Frontal cortex (tissue), 2 donors: Measurements from ENCODE around the genes FCRL2, CD5L and OR10R2.

GRCh38 chr1:157198408-157199036 is 60.3 kb upstream of the ETV3 start:
- RAMPAGE, long total RNA, result no peak

GRCh38 chr1:157240587-157240815 is 102.3 kb upstream of the ETV3 start:
- RAMPAGE, long total RNA, result no peak

GRCh38 chr1:157776650-157777457 is at the start of gene FCRL2:
FCRL2 (minus strand) TSS chr1:157777132.
- RAMPAGE, long total RNA, result no peak

DNA sequence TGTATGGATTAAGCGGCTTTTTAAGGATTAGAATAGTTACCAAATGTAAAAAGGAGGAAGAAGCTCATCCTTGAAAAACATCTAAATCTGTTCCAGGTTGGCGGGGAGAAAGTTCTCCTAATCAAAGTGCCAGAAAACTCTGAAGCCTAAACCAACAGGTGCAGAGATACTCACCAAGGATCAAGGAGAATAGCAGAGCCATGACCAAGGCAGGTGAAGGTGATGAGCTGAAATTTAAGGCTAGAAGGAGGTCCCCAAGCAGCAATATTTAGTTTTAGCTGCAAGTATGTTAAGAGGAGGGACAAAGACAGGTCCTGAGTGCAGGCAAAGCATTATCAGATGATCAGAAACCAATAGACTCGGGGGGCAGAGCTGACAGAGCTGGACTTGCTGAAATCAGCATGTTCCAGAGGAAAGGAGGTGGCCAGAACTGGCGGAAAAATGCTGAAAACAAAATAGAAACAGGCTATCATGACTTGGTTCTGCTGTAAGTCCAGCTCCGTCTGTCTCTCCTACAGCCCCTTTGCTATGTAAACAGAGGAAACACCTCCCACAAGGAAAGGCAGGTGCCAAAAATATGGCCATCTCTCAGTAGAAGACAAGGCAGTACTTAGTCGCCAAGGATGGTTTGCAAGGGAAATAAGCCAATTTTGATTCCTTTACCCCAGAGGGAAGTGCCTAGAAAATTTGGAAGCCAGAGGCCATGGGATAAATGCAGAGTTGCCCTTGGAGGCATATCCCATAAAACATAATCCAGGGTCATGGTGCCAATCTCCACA is at the start of gene CD5L:
TSS of gene CD5L (minus strand) at position 309 of the 779 bp plus-strand sequence.
- RAMPAGE, long total RNA, result no peak

GRCh38 chr1:157968312-157968887 is 25.0 kb upstream of the KIRREL1 start:
- RAMPAGE, long total RNA, result no peak

- RAMPAGE, long total RNA, result no peak
Measured at GRCh38 chr1:158203799-158204176, 23.1 kb downstream of the CD1D start.

DNA sequence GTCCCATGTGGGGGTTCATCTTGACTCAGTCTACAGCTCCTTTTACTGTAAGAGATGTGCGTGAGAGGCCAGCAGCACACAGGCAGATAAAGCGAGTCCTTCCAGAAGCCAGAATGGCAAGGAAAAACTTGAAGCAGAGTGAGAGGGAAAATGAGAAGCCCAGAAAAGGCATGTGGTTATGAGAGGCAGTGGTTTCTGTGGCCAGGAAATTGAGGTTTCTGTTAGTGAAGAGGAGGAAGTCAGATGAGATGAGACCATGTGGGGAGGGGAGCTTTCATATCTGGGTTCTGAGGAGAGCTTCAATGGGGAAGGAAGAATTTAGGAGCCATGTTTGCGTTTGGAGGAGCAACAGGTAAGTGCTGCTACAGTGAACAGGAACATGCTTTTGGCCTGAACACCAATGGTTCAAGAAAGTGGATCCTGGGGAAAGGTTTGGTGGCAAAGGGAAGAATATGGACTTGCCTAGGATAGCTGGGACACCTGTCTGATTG is 6.1 kb upstream of the CD1A start:
- RAMPAGE, long total RNA, result no peak

GRCh38 chr1:158472041-158472433 is at the start of gene OR10R2:
OR10R2 (plus strand) TSS chr1:158472220.
- RAMPAGE, long total RNA, result no peak

- RAMPAGE, long total RNA, result no peak
Measured at GRCh38 chr1:158998915-158999328, 3.6 kb downstream of the PYDC5 start.

DNA sequence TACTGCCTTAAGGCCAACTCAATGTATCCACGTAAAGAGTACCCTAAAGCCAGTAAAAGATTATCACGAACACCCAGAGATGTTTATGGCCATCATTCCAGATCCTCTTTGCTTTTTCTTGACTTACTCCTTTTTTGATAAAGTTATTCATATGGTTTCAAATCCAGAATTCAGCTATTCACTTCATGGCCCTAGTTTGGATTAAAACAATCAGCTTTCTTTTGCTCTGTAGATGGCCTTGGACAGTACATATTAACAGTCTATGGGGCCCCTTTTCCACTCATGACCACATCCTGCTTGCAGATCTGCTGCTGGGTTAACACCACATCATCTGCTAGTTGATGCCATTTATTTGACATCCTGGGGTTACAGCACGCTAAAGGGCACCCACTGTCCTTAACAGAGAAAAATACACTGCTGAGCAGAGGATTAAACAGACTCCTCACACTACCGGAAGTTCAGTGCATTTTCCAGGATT is 1.0 kb upstream of the IFI16 start:
- RAMPAGE, long total RNA, result no peak

DNA sequence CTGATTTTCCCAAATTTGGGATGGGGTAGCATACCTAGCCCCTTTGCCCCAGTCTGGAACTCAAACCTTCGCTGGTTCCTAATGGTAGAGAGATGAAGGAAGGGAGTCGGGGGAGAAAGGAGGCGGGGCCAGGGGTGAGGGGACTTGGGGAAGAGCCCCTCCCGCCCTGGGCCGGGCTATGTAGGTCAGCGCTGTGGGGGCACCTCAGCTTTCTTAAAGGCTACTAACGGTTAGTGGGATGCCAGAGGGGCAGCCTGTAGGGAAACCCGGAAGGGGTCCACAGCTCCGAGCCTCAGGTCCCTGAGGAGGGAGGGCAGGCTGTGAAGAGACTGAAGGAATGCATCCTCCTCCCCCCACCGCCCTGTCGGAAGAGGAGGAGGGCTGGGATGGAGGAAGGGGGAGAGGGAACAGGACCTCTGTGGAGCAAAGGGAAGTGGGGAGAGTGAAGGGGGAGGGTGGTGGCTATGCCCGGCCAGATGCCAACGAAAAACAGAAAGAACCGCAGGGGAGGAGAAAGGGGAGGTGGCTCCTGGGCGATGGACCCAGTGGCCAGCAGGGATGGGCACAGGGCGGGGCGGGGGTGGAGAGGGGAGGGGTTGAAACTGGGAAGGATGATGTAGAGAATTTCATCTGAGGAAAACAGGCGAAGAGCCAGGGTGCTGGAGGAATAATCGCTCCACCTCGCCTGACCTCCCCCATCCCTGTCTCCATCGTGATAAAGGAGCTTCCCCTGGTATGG is 1.4 kb downstream of the CADM3 start:
- RAMPAGE, long total RNA, result no peak

DNA sequence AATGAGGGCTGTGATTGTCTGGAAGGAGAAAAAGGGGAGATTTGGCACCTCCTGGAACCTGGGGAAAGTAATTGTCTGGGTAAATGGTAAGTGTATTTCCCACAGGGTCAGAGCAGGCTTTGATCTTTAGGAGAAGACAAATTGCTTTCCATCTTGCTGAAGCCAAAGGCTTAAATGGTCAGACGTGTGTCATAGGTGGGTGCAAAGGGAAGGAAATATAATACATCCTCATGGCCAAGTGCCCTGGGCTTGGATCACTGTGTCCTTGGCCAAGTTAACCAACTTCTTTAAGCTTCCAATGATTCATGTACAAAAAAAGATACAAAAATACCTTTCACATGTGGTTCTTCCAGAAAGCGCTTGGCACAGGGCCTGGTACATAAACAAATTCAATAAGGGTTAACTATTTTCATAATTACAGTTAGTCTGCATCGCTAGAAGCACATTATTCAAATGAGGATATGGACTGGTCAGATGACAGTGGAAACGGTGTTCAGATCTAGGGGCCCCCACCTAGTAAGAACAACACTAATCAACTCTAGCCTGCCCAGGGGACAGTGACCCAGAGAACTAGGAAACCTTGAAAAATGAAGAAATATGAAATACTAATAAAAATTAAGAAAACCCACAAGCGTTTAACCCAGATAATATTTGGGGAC is 1.2 kb upstream of the DUSP23 start:
- RAMPAGE, long total RNA, result no peak

DNA sequence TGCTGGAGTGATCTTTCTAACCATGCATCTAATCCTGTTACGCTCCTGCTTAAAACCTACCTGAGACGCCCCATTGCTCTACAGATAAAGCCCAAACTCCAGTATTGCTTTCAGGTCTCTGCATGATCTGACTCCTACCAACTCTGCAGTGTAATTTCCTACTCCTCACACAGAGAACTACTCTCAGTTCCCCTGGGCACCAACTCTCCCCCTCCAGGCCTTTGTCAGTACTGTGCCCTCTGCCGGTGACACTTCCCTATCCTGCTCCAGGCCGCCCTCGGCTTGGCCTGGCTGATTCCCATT is 2.5 kb downstream of the SLAMF8 start:
- RAMPAGE, long total RNA, result no peak

DNA sequence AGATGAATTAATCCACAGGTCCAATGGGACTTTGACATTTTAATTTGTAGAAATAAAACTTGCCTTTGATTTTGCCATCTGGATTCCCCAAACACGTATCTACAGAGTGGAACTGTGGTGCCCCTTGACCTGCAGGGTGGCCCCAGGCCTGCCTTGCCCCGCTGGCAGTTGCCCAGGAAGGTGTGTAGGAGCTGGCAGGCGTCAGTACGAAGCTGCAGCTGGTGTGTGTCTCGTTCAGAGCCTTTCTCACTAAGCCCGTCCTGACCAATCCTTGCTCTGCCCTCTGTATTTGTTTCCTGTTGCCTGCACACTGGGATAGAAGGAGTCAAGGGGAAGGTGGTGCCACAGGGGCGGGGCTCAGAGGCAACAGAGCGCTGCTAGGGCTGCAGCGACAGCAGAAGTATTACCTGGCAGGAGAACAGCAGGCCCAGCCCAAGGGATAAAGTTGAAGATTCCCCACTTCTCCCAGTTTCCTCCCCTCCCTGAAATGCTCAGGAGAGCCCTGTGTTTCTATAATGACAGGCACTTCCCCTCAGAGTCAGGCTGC is 5.2 kb upstream of the VSIG8 start:
- RAMPAGE, long total RNA, result no peak

- RAMPAGE, long total RNA, result no peak
Measured at GRCh38 chr1:159872850-159873318, 10.4 kb upstream of the VSIG8 start.

DNA sequence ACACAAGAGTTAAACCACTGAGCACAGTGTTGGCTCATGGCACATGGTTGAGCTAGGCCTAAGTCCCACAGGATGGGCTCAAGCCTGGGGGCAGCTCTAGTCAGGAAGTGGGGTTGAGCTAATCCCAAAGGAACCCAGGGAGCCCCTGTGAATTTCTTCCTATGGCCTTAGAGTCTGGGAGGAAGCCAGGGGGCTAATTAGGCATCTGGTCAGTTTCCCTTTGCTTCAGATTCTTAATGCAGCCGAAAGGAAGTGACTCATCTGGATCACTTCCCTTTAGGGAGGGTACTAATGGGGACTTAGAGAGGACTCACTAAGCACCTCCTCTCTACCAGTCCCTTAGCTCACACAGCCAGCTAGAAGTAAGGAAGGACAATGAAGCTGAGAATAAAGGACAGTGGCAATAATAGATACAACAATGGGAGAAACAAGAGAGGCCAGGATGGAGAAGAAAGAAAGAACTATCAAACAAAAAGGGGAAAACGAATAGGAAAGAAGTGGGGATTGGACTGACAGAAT is 10.0 kb downstream of the CFAP45 start:
- RAMPAGE, long total RNA, result no peak

- RAMPAGE, long total RNA, result no peak
Measured at GRCh38 chr1:159896049-159896543, 3.9 kb downstream of the CFAP45 start.

- RAMPAGE, long total RNA, result no peak
Measured at GRCh38 chr1:159900912-159901212, 897 bp upstream of the CFAP45 start.

DNA sequence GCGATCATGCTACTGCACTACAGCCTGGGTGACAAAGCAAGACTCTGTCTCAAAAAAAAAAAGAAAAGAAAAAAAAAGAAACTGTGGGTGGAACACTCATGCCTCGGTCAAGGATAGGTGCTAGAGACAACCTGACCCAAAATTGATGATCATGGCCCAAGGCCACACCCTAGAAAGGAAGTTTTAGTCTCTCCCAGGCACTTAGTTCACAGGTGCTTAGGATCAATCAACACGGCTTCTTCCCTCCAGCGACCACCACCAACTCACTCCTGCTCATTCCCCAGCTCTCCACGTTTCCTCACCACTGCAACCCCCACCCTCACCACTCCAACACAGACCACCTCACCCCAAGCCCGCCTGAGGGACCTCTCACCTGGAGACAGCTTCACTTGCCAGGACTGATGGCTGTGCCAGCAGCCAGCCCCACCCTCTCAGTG is 7.9 kb downstream of the TAGLN2 start:
- RAMPAGE, long total RNA, result no peak

GRCh38 chr1:159923116-159924211 is 1.8 kb downstream of the TAGLN2 start:
- RAMPAGE, long total RNA, result no peak